Occipital lobe (tissue), 2 donors: Measurements from ENCODE around the gene ARHGAP29.

DNA sequence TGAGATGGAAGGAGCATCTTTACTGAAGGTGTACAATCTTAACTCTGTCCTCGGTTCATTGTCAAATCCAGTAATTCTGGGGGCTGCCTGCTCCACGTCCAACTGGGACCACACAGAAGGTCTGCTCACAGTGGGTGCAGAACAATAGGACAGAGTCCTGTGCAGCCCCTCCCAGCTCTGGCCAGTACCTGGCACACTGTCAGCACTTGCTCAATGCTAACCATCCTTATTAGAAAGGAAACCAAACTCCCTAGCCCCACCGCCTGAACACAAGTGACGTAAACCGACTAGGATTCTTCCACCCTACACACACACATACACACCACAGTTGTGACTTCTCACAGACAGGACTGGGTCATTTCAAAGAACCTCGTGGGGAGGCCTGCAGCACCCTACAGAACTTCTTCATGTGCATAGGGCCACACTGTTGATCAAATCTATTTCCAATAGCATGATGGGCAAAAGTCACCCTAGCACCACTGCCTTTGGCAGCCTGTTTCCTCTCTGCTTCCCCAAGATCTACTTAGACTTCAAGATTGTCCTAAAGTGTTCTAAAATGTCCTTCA is 5.1 kb downstream of the BCAR3 start:
- RAMPAGE, long total RNA = no peak

DNA sequence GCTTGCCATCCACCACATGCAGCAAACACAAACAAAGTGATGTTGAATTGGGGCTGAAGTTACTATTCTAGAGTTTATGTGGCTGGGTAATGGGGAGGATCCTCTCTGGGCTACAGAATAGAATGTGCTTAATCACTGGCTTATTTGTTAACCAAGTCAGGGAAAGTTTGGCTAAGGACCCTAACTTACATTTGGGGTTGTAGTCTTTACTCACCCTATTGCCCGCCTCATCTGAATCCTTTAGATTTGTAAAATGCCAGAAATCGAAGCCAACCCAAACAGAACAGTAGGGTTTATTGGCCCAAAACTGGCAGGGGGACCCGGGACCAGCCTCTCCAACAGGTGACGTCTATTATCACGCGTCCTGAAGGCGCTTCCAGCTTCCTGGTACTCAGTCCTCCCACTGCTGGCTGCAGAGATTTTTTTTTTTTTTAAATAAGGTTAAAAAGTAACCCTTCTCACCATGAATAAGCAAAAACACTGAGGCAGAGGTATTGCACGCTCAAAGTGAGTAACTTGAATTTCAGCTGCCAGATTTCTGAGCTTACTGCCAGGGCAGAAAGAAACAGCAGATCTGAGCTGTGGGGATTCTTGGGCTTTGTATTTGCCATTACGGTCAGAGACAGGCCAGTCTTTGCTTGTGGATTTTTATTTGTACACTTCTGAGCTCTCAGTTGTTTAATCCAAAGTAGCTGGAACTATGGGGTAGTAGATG is 54.3 kb upstream of the GCLM start:
- RAMPAGE, long total RNA = no peak

DNA sequence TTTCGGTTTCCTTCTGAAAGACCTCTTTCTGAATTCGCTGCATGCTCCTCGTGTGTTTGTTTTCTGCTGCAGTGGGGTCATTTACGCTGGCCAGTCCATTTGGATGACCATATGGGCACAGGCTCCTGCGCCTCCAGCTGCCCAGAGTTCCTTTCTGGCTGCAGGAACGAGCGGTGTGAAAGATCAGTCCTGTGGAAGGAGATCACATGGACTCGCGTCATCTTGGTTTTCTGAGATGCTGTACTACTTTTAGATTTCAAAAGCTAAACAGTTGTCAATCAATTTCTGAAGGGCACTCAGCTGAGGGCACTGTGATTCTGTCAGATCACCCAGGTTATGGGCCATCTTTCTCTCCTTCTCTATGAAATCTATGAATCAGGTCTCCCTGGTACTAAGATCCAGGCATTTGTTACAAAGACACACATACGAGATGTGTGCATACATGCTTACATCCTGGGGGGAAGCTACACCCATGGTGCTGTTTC is 83.9 kb upstream of the GCLM start:
- RAMPAGE, long total RNA = no peak

- RAMPAGE, long total RNA = no peak
These were observed 92.8 kb upstream of the GCLM start for GRCh38 chr1:94001963-94002405.

DNA sequence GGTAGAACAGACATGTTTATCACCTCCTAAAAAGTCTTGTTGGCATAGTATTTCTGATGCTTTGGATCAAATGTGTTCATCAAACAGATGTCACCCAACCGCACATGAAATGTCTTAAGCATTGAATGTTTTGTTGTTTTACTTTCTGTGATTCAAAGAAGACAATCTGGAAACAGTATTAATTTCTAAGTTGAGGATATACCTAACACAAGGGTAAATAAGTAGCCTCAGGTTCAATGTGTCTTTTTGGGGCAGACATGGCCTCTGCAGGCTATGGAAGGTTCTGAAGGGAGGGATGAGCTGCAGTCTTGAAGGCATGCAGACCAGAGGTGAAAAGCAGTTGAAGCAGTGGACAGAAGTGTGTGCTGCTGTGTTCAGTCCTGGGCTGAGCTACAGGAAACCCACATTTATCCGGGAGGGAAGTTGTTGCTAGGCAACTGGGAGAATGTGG is 29.0 kb downstream of the ABCA4 start:
- RAMPAGE, long total RNA = no peak

DNA sequence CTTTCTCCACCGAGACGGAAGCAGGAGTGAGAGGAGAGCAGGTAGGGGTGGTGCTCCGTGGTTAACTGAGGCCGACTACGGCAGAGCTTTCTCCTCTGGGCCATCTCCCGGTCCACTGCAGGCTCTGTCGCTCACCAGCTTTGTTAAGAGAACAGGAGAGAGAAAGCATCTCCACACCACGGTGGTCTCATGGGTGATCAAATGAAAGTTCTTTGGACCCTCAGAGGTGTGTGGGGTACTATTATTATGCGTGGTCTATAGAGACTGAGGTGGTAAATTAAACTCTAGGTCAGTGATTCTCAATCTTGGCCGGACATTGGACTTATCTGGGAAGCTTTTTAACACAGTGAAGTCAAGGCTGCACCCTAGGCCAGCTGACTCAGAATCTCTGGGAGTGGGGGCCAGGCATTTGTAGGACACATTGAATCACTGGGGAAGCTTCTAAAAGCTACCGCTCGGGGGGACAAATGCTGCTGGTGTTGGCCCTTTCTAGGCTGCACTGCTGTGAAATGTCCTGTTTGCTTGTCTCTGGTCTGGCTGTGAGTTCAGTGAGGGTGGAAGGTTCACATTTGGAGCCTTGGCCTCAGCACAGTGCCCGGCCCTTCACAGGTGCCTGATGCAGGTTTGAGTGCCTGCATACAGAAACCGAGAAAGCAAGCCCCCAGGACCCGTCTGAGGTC is 24.9 kb downstream of the ABCA4 start:
- RAMPAGE, long total RNA = no peak

DNA sequence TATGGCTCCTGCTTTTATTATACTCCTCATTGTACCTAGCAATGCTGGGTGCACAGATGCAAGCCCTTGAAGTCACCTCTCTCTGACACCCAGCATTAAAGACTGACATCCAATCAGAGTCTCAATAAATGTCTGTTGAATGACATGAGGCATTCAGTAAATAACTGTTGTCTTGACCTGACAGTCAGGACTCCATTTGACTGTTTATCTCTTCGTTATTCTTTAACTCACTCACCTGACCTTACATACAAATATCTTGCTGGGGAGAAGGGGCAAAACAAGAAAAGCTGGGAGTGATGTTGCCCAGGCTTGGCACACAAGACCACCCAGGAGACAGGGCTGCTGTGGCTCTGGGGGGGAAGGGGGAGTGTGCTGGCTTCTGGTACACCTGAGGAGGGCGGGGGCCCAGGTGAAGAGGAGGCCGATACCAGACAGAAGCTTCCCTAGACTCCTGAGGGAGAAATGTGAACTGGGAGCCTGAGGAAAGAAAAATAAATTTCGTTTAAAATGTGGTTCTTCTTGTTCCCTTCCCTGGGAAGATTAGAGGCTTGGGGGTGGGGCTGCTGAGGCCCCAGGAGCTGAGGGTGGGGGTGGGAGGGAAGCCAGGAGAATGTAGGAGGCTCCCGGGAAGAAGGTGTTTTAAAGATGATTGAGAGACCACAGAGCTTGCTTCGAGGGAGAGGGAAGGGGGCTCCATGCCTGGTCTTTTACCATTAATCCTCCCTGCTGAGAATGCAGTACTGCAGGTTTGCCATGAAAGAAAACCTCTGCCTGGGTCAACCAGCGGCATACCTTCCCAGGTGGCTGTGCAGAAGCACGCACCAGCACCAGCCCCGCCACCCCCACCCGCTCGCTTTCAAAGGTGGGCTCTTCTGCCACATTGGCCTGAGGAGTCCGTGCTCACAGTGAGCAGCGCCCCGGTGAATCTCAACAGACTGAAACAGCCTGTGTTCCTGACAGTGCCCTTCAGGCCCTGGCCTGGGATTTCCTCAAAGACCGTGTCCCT is 15.6 kb downstream of the ABCA4 start:
- RAMPAGE, long total RNA = no peak

GRCh38 chr1:94236742-94237820 is at the start of gene ARHGAP29:
TSS of gene ARHGAP29 (minus strand) at chr1:94237584.
- RAMPAGE, long total RNA = no peak

DNA sequence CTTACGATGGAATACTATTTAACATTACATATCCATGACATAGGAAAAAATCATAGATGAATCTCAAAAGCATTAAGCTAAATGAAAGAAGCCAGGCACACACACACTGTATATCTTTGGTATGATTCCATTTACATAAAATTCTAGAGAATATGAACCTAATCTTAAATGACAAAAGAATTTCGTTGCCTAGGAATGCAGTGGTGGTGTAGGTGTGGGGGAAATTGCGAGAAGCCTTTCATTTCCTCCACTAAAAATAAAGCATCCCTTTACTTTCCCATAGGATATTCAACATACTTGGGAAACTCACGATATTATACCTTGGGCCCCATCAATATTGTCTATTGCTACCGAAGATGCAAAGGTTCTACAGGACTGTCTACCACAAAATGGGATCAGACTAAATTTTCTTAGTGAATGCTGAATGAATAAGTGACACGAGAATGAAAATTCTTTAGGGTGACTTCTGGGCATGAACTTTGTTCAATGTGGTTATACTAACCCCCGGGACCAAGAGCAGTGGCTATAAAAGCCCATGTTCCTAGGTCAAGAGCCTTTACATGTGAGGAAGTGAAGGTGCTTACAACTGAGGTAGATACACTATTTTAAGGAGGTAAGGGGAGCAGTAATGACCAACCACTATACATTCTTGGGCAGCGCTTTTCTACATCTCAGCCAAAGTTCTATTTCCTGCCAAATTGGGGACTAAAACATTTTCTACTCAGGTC is 8.1 kb upstream of the ARHGAP29 start:
- RAMPAGE, long total RNA = no peak

GRCh38 chr1:94246097-94246338 is 8.6 kb upstream of the ARHGAP29 start:
- RAMPAGE, long total RNA = no peak

DNA sequence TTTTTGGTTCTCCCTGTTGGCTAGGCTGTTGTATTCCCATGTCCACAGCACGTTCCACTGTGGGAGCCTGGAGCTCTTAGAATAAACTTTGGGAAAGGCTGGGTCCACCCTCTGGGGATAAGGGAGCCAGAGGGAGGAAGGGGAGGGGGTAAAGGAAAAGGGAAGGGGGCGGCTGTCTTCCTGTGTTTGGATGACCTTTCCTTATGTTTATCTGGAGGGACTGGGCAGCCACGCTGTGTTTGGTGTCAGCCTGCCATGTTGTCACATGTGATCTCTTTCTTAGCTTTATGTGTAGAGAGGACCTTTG is 62.2 kb upstream of the ARHGAP29 start:
- RAMPAGE, long total RNA = no peak

DNA sequence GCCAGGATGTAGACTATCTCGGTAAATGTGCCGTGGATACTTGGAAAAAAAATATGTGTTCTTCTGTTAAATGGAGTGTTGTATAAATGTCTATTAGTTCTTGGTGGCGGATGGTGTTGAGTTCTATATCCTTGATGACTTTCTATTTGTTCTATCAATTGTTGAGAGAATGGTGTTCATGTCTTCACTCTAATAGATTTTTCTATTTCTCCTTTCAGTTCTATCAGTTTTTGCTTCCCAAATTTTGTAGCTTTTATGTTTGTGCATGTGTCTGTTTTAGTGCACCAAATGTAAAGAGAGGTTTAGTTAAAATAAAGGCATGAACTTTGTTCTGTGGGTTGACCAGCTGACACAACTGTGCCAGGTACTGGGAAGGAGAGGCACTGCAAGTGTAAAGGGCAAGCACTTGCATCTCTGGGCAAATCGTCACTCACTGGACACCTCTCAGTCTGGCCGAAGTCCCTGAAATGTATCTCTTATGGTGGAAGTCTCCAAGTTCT is 38.6 kb upstream of the ABCD3 start:
- RAMPAGE, long total RNA = no peak

- RAMPAGE, long total RNA = no peak
These were observed 36.0 kb upstream of the ABCD3 start for GRCh38 chr1:94382069-94382622.

DNA sequence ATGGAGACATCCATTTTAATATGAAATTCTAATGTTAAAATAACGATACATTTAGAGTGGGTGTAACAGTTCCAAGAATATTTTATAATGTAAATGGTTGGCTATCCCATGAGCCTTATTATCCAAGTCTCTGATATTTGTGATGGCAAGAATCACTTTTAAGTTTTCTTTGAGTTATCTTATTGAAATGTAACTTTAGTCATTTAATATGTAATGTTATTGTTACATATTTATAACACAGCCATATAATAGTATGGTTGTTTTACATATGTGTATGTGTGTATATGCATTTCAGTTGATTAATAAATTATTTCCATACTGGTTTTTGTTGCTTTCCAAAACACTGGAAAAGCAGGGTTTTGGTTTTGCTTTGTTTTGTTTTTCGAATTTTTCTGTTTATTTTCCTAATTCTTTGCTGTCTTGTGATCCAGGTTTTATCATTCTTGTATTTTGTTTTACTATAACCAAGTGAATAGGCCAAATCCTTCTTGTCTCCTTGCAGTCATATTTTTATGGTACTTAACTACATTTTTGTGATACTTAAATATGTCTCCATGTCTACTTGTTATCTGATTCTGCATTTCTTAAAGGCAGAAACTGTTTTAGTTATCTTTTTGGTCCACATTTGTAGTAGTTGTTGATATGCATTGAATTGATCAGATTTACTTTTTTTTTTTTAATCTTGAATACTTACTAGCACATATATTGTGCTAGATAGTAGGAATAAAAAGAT is 60.7 kb downstream of the ABCD3 start:
- RAMPAGE, long total RNA = no peak

DNA sequence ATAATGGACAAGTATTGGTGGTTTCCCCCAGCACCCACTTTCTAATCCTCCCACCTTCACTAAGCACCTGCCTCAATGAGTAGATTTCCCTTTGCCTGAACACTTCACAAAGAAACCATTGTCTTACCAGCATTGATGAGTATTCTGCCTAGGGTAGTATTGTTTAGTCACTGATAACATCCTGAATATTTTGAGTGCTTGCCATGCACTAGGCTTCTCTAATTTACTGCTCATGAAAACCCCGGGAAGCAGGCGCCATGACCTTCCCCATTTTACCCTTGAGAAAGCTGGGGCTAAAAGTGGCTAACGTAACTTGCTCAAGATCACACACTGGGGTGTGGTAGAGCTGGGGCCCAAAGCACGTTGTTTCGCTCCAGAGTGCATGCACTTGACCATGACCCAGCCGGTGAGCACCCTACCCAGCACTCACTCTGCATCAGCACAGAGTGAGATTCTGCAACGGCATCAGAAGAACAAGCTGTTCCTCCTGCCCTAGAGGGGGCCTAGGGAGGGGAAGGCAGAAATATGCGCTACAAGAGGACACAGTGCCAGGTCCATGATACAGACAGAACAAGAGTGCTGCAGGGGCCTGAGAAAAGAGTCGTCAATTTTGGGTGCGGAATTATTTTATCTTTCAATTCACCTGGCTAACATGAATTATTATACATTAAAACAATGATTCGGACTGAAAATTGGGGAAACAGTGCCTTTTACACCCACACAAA is 10.7 kb upstream of the F3 start:
- RAMPAGE, long total RNA = no peak

GRCh38 chr1:94614856-94615356 is 73.3 kb upstream of the F3 start:
- RAMPAGE, long total RNA = no peak

DNA sequence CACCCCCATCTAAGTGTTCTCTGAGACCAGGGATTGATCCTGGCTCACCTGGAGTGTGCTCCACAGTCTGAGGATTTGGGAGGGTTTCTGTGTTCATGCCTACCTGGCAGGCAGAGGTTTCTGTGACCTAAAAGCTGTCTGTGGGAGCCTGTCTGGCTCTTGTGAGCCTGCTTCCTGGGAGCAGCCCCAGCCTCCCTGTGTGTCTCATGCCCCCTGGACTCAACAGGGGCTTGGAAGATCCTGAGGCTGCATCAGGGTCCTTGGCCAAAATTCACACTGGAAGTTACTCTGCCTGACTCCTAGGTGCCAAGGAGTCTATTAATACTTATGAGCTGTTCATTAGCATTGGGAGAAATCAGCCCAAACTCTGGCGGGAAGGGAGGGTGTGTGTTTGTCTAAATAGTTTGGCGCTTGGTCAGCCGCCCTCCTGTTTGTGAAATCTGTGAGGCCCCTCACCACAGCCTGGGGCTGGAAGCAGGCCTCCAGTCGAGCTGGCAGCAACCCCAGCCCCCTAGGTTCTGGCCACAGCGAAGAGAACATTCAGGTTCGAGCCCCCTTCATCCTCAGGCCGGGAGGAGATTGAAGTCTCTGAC is 82.0 kb upstream of the F3 start:
- RAMPAGE, long total RNA = no peak

GRCh38 chr1:94676784-94677080 is 135.2 kb upstream of the F3 start:
- RAMPAGE, long total RNA = no peak

- RAMPAGE, long total RNA = no peak
These were observed 84.9 kb upstream of the SLC44A3 start for GRCh38 chr1:94734771-94736096.

- RAMPAGE, long total RNA = no peak
These were observed 48.0 kb upstream of the SLC44A3 start for GRCh38 chr1:94772142-94772633.